Metastatic Breast Carcinoma in the Ovary (tissue), 3 donors: ENCODE data around the genes LMNTD1 and STK38L.

DNA sequence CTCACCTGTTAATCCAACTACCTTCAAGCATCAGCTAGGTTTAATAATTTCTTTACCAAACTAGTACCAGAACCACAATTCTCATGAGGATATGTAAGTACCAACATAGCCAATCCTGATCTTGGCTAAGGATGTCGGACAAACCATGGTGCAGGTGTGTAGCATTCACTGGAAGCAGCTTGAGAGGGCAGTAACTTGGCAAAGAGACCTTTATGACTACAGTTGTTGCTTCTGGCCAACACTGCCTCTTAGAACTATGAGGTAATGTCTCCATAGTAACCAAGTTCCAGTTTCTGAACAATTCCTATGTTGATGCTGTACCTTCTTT lies at the start of gene LMNTD1:
Gene LMNTD1 (minus strand): TSS at position 220 of the 328 bp plus-strand sequence.
- PRO-cap, 3 experiments = no peak in any of the 3 experiments

DNA sequence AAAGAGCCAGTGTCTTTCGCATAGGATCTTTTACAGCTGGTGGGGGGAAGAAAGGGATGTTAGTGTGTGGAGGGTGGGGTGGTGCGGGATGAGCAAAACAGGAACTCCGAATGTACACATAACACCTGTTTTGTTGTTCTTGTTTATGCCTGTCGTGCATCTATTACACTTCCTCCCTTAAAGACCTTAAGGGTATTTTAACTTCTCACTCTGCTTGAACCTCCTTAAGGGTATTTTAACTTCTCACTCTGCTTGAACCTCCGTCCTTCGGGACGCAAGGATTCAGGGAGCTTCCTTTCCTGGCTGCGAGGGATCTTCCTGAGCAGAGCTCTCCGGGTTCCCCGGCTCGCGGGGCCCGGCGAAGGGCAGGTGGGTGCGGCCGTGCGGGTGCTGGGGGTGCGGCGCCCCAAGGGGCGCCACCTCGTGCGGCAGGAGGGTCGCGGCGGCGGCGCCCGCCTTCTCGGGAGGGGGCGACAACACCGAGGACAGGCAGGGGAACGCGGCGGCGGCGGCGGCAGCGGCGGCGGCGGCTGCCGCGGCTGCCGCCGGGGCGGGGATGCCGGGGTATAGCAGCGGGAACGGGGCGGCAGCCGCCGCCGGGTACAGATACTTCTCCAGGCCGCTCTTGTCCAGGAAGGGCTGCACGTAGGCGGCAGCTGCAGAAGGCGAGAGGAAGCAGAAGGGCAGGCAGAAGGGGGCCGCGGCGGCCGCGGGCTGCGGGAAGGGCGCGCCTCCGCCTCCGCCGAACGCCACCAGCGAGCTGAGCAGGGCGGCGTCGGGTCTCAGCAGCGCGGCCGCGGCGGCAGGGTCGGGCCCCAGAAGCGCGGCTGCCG lies 2.8 kb downstream of the BHLHE41 start:
- PRO-cap, 3 experiments = peak in 1 of 3 experiments; most common plus-strand start position 659 of the sequence (in 1); most common minus-strand start position 762 of the sequence (in 1)

GRCh38 chr12:26134807-26135812 lies 10.3 kb upstream of the BHLHE41 start:
- PRO-cap, 3 experiments = no peak in any of the 3 experiments

DNA sequence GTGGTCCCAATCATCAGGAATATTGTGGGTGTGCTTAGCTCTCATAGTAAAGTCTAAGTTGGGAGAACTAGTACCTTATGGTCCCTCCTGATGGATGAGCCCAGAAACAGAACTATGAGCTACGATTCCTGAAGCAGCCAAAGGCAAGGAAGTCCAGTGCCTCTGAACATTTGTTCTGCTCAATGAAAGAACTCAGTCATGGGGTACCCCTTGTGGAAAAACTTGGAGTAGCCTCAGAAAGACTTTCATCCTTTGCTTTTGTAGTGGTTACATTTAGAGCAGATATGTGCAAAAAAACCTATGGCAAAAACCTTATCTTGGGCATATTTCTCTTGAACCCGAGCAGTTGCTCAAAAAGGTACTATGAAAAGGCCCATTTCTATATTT lies 28.9 kb upstream of the BHLHE41 start:
- PRO-cap, 3 experiments = no peak in any of the 3 experiments

- PRO-cap, 3 experiments = no peak in any of the 3 experiments
Measured at GRCh38 chr12:26156626-26157006, 31.8 kb upstream of the BHLHE41 start.

DNA sequence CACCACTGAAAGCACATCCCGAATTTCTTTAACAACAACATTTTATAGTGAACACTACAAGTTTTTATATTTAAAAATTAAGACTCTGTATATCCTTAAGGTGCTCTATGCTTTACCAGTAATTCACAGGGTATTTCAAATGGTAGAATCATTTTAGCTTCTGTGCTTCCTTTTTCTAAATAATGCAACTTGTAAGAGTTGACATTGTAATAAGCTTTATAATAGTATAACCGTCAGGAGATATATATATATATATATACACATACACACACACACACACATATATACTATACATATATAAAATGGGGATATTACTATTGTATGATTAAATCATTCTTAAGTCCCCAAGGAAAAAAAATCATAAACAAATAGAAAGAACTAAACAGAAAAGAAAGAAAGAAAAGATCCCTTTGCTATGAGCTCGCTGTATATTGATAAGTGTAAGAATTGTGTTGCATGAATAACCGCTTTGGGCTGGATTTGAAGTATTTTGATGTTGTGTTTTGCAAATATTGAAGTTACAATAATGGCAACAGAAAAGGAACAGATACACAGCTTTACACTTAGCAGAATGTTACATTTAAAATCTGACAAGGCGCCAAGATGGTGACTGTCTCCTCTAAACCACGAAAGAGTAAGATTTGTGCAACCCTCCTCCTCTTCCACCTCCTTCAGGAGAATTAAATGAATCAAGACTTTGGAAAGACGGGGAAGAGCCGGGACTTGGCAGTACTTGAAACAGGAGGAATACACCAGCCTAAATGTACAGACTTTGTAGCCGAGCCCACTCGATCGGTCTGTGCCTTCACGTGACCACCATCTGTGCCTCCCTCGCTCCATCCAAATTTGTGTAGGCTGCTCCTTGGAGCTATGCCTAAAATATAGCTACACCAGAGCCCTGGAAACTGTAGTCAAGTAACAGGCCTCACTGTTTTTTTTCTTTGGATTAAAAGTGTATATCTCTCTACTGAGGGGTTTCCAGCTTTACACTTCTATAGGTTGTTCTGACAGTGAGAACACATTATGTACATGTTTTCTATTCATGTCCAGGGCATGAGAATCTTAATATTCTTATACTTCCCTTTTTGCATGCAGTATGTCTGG lies 38.1 kb downstream of the SSPN start:
- PRO-cap, 3 experiments = no peak in any of the 3 experiments

DNA sequence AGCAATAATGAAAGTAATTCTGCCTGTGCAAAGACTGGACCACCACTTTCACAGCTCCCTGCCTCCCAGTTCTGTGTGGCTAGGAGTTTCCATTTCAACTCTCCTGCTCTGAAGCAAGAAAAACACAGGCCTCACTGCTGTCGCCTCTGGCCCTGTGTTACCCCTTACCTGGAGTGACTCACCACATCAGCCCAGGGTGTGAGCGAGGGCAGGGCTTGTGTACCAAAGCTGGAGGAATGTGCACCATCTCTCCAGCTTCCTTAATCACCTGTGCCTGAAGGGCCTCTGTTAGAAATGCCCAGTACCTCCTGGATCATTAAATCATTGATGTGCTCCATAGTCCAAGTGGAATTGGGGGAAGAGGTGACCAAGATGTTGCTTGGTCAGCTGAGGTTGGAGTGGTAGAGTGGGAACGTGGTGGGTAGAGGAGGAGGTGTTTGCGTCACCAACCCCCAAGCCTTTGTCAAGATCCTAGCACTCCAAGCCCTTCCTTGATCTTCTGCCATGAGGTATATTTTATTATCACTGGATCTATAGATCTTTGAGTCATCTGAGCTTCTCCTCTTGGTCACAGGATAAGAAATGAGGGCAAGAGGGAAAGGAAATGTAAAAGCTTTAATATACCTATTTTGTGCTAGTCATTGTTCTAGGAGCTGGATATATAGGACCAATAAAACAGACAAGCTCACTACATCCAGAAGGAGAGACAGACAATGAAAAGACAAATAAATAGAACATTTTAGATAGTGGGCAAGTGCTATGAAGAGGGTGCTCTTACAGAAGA lies 51.3 kb downstream of the SSPN start:
- PRO-cap, 3 experiments = no peak in any of the 3 experiments

DNA sequence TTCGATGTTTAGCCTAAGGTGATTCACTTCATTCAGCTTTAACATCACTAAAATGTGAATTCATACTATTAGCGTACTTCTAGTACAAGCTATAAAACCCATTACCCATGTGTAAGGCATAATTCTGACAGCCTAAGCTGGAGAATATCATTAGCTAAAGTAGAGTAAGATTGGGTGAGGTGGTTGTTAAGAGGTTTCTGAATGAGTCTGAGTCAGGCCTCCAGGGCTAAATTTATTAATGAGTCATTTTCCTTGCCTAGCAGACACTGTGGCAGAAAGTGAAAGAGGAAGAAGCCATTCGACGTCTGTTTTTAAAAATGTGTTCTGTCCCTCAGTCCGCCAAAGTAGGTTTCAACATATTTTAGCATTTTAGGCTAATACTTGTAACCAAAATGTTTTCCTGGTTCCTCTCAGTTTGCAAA lies 103.6 kb downstream of the SSPN start:
- PRO-cap, 3 experiments = peak in 1 of 3 experiments; most common plus-strand start position 274 of the sequence (in 1); most common minus-strand start position 199 of the sequence (in 1)

- PRO-cap, 3 experiments = no peak in any of the 3 experiments
Measured at GRCh38 chr12:26337686-26338389, 142.5 kb downstream of the SSPN start.

GRCh38 chr12:26831859-26832329 lies 1.1 kb downstream of the ITPR2 start:
- PRO-cap, 3 experiments = peak in 2 of 3 experiments; most common plus-strand start chr12:26832066 (in 1); most common minus-strand start chr12:26832140 (in 1)

DNA sequence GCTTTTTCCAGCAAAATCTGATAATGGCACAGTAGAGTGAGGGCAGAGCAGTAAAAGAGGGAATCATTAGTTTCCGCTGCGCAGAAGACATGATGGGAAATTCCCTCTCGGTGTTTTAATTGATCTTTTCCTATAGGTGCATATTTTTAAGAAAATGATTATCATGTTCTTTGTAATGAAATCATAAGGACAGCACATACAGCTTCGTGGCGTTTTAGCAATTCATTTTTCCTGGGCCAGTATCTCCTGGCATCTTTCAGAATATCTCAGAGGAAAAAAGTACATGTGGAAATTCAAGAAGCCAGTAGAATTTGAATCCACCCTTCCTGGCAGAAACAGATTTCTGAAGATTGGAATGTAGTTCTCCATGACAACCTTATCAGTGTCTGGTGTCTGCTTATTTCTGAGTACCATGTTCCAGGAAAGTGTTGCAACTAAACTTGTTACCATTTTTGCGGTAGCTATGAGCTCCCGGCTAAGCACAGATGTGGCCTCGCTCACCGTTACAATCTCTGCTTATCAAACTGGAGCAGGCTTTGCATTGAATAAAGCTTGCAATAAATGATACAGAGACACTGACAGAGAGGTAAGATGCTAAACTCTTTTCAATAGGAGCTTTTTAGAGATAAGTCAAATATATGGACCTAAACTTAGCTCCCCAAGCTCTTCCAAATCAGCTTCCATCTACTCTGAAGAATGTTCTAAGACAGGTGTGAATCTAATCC lies 12.9 kb upstream of the ITPR2 start:
- PRO-cap, 3 experiments = no peak in any of the 3 experiments

- PRO-cap, 3 experiments = no peak in any of the 3 experiments
Measured at GRCh38 chr12:26913973-26914390, 23.8 kb downstream of the INTS13 start.

- PRO-cap, 3 experiments = no peak in any of the 3 experiments
Measured at GRCh38 chr12:26937139-26937495, 664 bp downstream of the INTS13 start.

GRCh38 chr12:27192859-27193548 lies 51.1 kb upstream of the STK38L start:
- PRO-cap, 3 experiments = no peak in any of the 3 experiments

- PRO-cap, 3 experiments = peak in 3 of 3 experiments; most common plus-strand start chr12:27244304 (in 3); most common minus-strand start chr12:27244056 (in 2)
Measured at GRCh38 chr12:27243794-27244434, at the start of gene STK38L. Gene STK38L, plus strand, starts transcription at chr12:27244286.

- PRO-cap, 3 experiments = no peak in any of the 3 experiments
Measured at GRCh38 chr12:27511503-27512041, 12.4 kb upstream of the PPFIBP1 start.

DNA sequence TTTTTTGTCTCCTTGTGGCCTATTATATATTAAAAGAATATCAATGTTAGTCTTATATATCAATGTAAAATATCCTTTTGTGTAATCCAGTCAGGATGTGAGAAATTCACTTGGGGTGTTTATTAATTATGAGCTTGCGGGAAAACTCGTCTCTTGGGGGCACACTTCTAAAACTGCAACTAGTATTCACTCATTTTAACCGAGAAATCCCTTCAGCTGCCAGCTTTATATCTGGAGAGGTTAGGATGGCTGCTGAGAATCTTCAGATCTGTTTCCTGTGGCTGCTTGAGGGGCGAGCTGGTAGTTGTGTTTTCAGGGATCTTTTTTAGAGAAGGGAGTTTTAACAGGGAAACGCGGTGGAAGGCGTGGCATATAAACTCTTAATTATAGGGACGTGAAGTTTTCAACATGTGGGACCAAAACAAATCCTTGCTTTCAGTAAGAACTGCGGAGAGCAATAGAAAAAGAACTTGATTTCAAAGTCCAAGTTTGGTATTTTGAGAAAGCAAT lies 832 bp downstream of the PPFIBP1 start:
- PRO-cap, 3 experiments = peak in 2 of 3 experiments; most common plus-strand start position 193 of the sequence (in 2); most common minus-strand start position 314 of the sequence (in 2)

GRCh38 chr12:27542489-27543178 lies 18.6 kb downstream of the PPFIBP1 start:
- PRO-cap, 3 experiments = peak in 1 of 3 experiments; most common minus-strand start chr12:27542766 (in 1)

DNA sequence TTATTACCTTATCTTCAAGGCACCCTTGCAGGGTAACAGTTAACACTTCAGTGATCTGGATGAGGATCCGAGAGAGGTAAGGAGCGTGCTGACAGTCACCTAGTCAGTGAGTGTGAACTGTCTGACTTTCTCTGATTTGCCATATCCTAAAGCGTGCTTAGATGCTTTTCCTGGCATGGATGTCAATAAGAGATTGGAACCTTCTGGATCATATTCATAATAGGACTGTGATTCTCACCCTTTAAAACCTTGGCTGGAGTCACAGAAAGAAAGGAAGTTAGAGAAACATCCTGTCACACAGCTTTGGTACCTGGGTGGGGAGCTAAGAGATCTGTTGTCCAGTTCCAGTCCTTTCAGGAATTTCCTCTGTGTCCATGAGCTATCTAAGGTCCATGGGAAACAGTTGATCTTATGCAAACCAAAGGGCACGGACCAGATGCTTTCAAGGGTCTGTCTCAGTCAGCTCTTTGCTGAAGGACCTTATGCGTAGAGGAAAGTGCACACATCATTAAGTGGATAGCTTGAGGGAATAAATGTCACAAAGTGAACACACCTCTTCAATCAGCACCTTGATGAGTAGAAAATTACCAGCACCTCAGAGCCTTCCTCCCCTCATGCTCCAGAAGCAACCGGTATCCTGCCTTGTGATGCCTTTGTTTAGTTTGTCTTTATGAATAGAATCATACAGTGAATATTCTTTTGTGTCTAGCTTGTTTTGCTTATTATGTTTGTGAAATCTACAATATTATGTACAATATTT lies 55.0 kb downstream of the PPFIBP1 start:
- PRO-cap, 3 experiments = no peak in any of the 3 experiments

GRCh38 chr12:27656405-27656829 lies 39.8 kb upstream of the REP15 start:
- PRO-cap, 3 experiments = no peak in any of the 3 experiments